ENCODE data around the gene FAM110C.

- PRO-cap, result bidirectional peak, plus-strand start at chr2:46805, minus-strand start at chr2:46505; bidirectional peak, plus-strand start at chr2:47210, minus-strand start at chr2:46896
- RRBS, result 1% methylated on average over 32 of the region's 84 CpGs
These were observed at the start of gene FAM110C for GRCh38 chr2:46391-47420. FAM110C (minus strand) TSS chr2:46505.

DNA sequence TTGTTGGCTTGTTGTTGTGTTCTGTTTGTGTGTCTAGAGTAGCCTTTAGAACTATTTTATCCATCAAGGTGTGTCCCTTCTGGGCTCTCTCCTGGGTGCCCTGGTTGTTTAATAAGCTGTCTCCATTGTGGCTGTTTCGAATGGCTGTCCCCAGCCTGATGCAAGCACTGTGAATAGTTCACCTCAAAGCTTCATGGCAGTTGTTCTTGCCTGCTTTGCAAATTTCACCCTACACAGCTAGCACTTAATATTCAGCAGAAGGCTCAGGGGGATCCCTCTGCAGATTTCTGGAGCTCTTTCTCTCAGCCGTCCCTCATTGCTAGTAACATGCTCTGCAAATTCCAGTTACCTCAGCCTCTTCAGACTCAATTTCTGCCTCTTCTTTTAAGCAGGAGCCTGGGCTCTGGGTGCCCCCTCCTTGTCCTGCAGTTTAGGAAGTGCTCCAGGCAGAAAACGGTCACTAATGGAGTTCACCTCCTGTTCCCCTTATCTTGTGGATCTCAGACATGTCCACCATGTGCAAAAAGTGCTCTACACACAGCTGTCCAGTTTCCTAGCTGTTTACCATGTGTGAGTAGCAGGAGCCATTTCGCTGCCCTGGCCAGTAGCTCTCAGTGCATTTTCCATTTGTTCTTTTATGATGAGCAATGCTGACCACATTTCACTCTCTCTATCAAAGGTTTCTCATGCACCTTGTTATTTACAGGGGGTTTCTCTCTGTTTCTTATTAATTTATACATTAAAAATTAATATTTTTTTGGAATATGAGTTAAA lies 5.0 kb downstream of the SH3YL1 start:
- PRO-cap, result no peak
- RRBS, result no CpG with 5 or more reads among the region's 4 CpGs

GRCh38 chr2:289379-290529 lies 1.9 kb upstream of the ALKAL2 start:
- PRO-cap, result no peak
- RRBS, result 52% methylated on average over 20 of the region's 74 CpGs

GRCh38 chr2:430578-431114 lies 142.8 kb upstream of the ALKAL2 start:
- PRO-cap, result no peak
- RRBS, result no CpG with 5 or more reads among the region's 13 CpGs

GRCh38 chr2:454050-454368 lies 166.1 kb upstream of the ALKAL2 start:
- PRO-cap, result unidirectional peak, plus-strand start at chr2:454134
- RRBS, result no CpG with 5 or more reads among the region's 3 CpGs

DNA sequence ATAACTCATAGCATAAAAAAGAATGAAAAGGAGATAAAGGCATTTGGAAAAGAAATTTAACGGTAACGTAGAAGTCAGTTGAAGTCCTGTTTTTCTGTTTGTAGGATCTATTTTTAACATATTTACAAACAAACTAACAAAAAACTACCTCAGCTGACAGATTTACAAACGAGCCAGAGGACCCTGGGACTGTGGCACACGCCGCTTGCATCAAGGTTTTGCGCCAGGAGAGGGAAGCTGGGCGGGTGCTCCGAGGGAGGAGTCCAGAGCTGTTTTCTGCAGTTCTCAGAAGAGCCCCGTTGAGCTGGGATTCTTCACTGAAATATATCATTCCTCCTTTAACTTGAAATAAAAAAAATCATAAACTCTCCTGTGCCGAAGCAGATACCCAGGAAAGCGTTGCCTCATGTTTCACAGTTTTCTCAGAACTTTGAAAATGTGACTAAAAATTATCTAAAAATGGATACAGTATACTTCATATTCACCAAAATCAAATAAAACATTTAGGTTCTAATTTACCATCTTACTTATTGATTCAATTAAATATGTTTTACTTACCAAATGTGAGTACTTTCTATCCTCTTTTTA lies 13.7 kb upstream of the TMEM18 start:
- PRO-cap, result no peak
- RRBS, result no CpG with 5 or more reads among the region's 11 CpGs

GRCh38 chr2:868739-869861 lies 81.5 kb upstream of the SNTG2 start:
- PRO-cap, result no peak
- RRBS, result no CpG with 5 or more reads among the region's 97 CpGs

GRCh38 chr2:1136888-1137640 lies 186.4 kb downstream of the SNTG2 start:
- PRO-cap, result no peak
- RRBS, result no CpG with 5 or more reads among the region's 14 CpGs

- PRO-cap, result no peak
- RRBS, result no CpG with 5 or more reads among the region's 9 CpGs
These were observed 105.7 kb downstream of the TPO start for GRCh38 chr2:1518890-1519448.

GRCh38 chr2:1564294-1564797 lies 151.1 kb downstream of the TPO start:
- PRO-cap, result no peak
- RRBS, result no CpG with 5 or more reads among the region's 14 CpGs

- PRO-cap, result no peak
- RRBS, result 54% methylated on average over 4 of the region's 14 CpGs
These were observed 144.0 kb downstream of the PXDN start for GRCh38 chr2:1600299-1600669.

GRCh38 chr2:1614640-1615039 lies 129.7 kb downstream of the PXDN start:
- PRO-cap, result no peak
- RRBS, result no CpG with 5 or more reads among the region's 9 CpGs

- PRO-cap, result no peak
- RRBS, result 94% methylated on average over 13 of the region's 15 CpGs
These were observed 100.9 kb downstream of the PXDN start for GRCh38 chr2:1643360-1643772.

GRCh38 chr2:2012294-2012917 lies 268.1 kb upstream of the PXDN start:
- PRO-cap, result no peak
- RRBS, result no CpG with 5 or more reads among the region's 17 CpGs

- PRO-cap, result no peak
- RRBS, result 89% methylated on average over 7 of the region's 35 CpGs
These were observed 95.2 kb downstream of the EIPR1 start for GRCh38 chr2:3282183-3283054.

GRCh38 chr2:3302463-3303373 lies 74.9 kb downstream of the EIPR1 start:
- PRO-cap, result no peak
- RRBS, result no CpG with 5 or more reads among the region's 26 CpGs

GRCh38 chr2:3309801-3310390 lies 67.7 kb downstream of the EIPR1 start:
- PRO-cap, result no peak
- RRBS, result no CpG with 5 or more reads among the region's 16 CpGs

DNA sequence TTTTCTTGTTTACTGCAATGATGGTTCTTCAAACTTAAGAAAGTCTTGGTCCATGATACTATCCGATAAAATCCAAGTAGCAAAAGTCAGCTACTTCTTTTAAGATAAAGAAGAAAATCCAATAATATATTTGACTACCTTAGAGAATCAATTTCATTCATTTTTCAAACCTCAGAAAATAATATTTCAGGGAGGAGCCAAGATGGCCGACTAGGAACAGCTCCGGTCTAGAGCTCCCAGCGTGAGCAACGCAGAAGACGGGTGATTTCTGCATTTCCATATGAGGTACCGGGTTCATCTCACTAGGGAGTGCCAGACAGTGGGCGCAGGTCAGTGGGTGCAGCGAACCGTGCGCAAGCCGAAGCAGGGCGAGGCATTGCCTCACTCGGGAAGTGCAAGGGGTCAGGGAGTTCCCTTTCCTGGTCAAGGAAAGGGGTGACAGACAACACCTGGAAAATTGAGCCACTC lies 8.5 kb downstream of the EIPR1 start:
- PRO-cap, result no peak
- RRBS, result no CpG with 5 or more reads among the region's 14 CpGs

DNA sequence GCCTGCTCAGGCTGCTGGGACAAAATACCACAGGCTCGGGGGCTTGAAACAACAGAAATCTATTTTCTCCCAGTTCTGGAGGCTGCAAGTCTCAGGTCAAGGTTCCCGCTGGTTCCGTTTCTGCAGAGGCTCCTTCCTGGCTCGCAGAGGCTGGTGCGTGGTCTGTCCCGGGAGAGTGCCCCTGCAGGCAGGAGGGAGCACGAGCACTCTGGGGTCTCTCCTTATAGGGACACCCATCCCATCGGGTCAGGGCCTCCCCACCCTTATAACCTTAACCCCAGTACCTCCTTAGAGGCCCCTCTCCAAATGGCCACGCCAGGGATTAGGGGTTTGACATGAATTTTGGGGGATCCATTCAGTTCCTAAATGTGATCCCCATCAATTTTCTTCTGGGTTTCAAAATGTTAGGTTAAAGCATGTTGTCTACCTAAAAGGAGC lies 17.4 kb upstream of the ADI1 start:
- PRO-cap, result no peak
- RRBS, result no CpG with 5 or more reads among the region's 9 CpGs

DNA sequence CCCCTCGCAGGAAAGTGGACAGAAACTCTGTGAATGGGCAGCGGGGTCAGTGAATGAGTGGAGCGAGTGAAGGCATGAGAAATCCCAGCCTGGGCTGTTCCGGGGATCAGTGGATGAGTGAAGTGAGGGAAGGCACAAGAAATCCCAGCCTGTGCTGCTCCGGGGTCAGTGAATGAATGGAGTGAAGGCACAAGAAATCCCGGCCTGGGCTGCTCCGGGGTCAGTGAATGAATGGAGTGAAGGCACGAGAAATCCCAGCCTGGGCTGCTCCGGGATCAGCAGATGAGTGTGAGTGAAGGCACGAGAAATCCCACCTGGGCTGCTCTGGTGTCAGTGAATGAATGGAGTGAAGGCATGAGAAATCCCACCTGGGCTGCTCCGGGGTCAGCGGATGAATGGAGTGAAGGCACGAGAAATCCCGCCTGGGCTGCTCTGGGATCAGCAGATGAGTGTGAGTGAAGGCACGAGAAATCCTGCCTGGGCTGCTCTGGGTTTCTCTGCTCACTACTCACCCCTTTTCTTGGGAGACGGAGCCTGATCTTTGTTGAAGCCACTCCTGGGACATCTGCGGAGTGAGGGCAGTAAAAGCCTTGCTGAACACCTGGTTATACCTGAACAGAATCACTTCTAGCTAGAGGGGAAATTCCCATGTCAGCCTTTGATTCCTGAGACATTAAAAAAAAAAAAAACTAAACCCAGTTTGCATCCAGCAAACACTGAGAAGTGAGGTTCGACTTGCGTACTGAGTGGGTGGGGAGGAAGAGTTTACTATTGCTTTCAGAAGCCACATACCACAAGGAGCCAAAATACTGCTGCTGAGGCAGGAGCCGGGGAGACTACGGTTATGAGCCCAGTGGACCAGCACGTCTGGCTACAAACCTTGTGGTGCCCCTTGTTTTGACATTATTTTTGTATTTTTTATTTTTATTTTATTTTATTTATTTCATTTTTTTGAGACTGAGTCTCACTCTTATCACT lies 2.4 kb downstream of the COLEC11 start:
- PRO-cap, result no peak
- RRBS, result 95% methylated on average over 1 of the region's 22 CpGs